ENCODE data around the genes PTPN7, ADIPOR1 and BTG2.

DNA sequence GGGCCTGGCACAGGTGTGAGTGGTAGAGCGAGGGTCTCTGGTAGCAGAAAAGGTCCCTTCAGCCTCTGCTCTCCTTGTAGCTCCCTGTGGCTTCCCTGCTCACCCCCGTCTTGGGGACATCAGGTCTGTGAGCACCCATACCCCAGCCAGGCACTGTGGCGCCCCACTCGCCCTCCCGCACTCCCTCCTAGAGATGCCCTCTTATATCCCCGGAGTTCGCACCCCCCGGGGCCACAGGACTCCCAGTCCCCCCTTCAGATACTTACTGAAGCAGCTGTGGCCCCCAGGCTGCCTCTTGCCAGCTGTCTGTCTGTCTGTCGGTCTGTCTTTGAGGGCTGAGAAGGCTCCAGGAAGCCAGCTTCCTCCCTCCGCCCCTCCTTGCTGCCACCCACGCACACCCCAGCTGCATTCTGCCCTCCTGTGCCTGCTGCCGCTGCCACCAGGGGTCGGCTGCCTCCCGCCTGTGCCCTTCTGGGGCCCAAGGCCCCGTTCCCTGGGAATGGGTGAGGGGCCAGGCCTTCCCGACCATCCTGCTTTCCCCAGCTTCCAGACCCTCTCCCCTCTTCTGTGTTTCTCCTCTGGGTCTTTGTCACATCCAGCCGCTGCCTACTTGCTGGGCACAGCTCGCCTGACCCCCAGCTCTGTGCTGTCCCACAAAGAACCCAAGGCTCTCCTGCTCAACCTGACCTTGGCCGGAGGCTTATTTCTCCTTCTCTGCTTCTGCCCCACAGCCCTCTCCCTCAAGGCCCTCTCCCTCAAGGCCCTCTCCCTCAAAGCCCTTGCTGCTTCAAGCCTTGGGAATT, at the start of gene PTPN7:
Gene PTPN7 (minus strand): TSS at position 324 of the 803 bp plus-strand sequence.
- PRO-cap, 7 experiments, result peak in 1 of 7 experiments; most common minus-strand start position 324 of the sequence (in 1)
- RAMPAGE, long total RNA, 2 experiments, result start-site peak on the minus strand in 2 of 2 experiments, centred at positions 330 to 340 of the sequence, 6 to 10 reads per replicate

DNA sequence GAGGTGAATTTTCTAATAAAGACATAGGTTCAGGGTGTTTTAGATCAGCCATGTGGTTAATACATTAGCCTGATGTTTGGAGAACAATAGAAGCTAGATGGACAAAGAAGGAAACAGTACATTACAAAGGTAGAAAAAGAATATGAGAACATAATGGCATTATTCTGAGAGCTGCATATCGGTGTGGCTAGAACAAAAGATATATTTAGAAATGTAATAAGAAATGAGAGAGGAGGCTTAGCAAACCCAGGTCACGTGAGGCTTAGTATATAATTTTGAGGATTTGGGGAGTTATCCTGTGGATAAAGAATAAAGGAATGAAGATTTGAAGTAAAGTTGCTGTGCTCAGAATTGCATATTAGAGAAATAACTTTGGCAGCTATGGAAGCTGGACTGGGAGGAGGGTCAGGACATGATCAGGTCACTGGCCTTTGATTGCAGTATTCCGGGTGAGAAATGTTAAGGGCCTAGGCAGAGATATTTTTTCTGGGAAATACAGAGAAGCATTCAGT, 164.5 kb downstream of the SYT2 start:
- PRO-cap, 7 experiments, result no peak in any of the 7 experiments
- RAMPAGE, long total RNA, 2 experiments, result no peak in any of the 2 experiments

- PRO-cap, 7 experiments, result no peak in any of the 7 experiments
- RAMPAGE, long total RNA, 2 experiments, result no peak in any of the 2 experiments
Measured at GRCh38 chr1:202552558-202553018, 157.7 kb downstream of the SYT2 start.

GRCh38 chr1:202811827-202812271, 3.6 kb upstream of the KDM5B start:
- PRO-cap, 7 experiments, result no peak in any of the 7 experiments
- RAMPAGE, long total RNA, 2 experiments, result no peak in any of the 2 experiments

GRCh38 chr1:202927471-202927756, 380 bp upstream of the KLHL12 start:
- PRO-cap, 7 experiments, result no peak in any of the 7 experiments
- RAMPAGE, long total RNA, 2 experiments, result no peak in any of the 2 experiments

GRCh38 chr1:202957386-202958680, at the start of gene ADIPOR1:
ADIPOR1 (minus strand) TSS chr1:202958312.
- PRO-cap, 7 experiments, result peak in 7 of 7 experiments; most common plus-strand start chr1:202958494 (in 5); most common minus-strand start chr1:202957984 (in 4)
- RAMPAGE, long total RNA, 2 experiments, result start-site peak on the minus strand in 2 of 2 experiments, at chr1:202958240-202958294 at its widest, 1,803 to 2,208 reads per replicate

DNA sequence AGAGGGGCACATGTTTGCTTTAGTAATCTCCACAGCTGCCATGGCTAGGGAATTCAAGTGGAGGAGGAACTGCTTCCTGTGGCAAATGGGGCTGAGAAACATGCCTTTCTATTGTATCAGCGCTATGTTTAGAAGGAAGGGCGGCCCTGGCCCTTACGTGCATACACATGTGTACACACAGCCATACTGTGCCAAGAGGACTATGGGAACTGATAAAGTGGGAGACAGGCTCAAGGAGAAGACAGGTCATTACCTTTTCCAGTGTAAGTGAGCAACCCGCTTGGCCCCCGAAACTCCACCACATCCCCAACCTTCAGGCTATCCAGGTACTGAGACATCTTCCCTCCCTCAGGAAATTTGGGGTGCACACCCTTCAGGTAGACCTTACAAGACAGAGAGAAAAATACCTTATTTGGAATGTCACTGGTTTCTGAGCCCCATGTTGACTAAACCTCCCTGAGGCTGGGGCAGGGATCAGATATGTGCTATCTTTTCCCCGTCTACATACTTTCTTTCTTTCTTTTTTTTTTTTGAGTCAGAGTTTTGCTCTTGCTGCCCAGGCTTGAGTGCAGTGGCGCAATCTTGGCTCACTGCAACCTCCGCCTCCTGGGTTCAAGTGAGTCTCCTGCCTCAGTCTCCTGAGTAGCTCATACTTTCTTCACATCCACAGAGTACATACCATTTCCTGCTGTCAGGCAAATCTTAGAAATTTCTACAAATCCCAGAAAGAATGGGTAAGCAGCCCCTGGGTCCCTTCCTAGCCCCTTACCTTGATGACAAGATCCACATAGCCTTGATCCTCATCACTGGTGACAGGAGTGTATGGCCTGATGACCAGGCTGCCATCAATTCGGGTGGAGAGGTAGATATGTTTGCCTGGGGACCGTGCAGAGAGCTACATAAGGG, 1.7 kb downstream of the CYB5R1 start:
- PRO-cap, 7 experiments, result no peak in any of the 7 experiments
- RAMPAGE, long total RNA, 2 experiments, result no peak in any of the 2 experiments

DNA sequence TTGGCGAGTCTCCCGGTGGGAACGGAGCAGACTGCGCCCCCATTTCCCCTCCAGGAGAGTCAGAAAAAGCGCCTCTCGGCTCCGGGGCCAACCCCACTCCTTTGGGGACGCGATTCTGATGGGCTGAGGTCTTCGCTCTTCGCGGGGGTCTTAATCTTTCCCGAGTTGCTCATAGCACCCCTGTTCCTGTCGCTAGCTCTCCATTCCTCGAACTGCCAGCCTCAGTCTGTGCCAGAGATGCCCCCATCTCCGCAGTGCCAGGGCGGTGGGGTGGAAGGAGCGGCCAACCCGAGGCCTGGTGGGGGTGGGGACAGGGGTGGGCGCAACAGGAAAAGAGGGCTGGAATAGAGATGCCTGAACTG, 604 bp downstream of the PPFIA4 start:
- PRO-cap, 7 experiments, result no peak in any of the 7 experiments
- RAMPAGE, long total RNA, 2 experiments, result no peak in any of the 2 experiments

DNA sequence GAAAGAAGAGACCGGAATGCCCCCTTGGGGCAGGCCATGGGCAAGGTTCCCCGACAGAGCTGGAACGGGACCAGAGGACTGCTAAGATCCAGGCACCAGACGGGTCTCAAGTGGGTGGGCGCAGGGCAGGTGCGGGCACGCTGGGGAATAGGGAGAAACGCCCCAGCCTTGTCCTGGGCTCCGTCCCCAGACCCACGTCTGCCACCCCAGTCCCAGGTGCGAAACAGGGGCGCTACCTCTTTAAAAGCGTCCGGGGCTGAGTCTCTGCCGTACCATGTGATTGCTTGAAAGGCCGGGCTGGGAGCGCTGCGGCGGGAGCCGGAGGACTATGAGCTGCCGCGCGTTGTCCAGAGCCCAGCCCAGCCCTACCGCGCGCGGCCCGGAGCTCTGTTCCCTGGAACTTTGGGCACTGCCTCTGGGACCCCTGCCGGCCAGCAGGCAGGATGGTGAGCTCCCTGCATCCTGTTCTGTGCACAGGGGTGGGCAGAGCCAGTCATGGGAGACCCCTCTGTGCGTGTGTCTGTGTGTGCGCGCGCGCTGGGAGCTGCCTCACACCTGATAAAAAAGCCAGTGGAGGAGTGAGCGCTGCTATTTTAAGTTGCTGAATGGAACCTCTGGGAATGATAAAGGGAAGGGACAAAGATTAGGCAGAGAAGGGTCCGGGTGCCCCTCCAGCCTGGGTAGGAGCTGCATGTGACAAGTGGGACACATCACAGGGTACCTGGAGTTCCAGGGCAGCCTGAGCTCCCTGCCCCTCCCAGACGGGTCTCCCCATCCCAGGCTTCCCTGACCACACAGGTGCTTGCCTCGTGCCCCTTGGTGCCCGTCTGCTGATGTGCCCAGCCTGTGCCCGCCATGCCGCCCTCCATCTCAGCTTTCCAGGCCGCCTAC, 706 bp downstream of the ADORA1 start:
- PRO-cap, 7 experiments, result peak in 1 of 7 experiments; most common plus-strand start position 287 of the sequence (in 1); most common minus-strand start position 212 of the sequence (in 1)
- RAMPAGE, long total RNA, 2 experiments, result start-site peak on the plus strand in 1 of 2 experiments, centred at position 302 of the sequence, 9 reads per replicate

DNA sequence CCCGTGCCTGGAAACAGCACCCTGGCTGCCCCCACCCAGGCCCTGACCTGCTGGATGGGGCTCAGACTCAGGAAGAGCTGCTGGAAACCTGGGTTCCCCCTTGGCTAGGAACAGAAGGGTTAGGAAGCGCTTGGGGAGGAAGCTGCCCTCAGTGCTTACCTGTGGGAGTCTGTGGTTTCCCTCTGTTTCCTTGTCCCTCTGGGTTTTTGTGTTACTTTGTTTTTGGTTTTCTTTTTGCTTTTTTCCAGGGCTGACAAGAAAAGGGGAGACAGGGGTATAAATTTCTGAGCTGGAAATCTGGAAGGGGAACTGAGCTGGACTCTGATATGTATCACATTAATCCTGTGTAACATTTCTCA, 28.0 kb upstream of the BTG2 start:
- PRO-cap, 7 experiments, result peak in 4 of 7 experiments; most common plus-strand start position 113 of the sequence (in 3)
- RAMPAGE, long total RNA, 2 experiments, result no peak in any of the 2 experiments

GRCh38 chr1:203289120-203290167, 15.9 kb upstream of the BTG2 start:
- PRO-cap, 7 experiments, result peak in 7 of 7 experiments; most common plus-strand start chr1:203289416 (in 7); most common minus-strand start chr1:203289597 (in 1)
- RAMPAGE, long total RNA, 2 experiments, result no peak in any of the 2 experiments

- PRO-cap, 7 experiments, result peak in 7 of 7 experiments; most common plus-strand start chr1:203305519 (in 7)
- RAMPAGE, long total RNA, 2 experiments, result start-site peak on the plus strand in 2 of 2 experiments, at chr1:203305514-203305657 at its widest, 76 to 1,012 reads per replicate
Measured at GRCh38 chr1:203305434-203305863, at the start of gene BTG2. BTG2 (plus strand) TSS chr1:203305519.

DNA sequence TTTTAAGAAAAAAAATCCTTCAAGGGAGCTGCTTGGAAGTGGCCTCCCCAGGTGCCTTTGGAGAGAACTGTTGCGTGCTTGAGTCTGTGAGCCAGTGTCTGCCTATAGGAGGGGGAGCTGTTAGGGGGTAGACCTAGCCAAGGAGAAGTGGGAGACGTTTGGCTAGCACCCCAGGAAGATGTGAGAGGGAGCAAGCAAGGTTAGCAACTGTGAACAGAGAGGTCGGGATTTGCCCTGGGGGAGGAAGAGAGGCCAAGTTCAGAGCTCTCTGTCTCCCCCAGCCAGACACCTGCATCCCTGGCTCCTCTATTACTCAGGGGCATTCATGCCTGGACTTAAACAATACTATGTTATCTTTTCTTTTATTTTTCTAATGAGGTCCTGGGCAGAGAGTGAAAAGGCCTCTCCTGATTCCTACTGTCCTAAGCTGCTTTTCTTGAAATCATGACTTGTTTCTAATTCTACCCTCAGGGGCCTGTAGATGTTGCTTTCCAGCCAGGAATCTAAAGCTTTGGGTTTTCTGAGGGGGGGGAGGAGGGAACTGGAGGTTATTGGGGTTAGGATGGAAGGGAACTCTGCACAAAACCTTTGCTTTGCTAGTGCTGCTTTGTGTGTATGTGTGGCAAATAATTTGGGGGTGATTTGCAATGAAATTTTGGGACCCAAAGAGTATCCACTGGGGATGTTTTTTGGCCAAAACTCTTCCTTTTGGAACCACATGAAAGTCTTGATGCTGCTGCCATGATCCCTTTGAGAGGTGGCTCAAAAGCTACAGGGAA, 2.5 kb downstream of the BTG2 start:
- PRO-cap, 7 experiments, result no peak in any of the 7 experiments
- RAMPAGE, long total RNA, 2 experiments, result no peak in any of the 2 experiments

- PRO-cap, 7 experiments, result no peak in any of the 7 experiments
- RAMPAGE, long total RNA, 2 experiments, result no peak in any of the 2 experiments
Measured at GRCh38 chr1:203324567-203324941, 19.2 kb downstream of the BTG2 start.

GRCh38 chr1:203353457-203353828, 2.5 kb upstream of the FMOD start:
- PRO-cap, 7 experiments, result no peak in any of the 7 experiments
- RAMPAGE, long total RNA, 2 experiments, result no peak in any of the 2 experiments

GRCh38 chr1:203369179-203369559, 18.2 kb upstream of the FMOD start:
- PRO-cap, 7 experiments, result peak in 4 of 7 experiments; most common plus-strand start chr1:203369444 (in 4); most common minus-strand start chr1:203369415 (in 1)
- RAMPAGE, long total RNA, 2 experiments, result no peak in any of the 2 experiments

DNA sequence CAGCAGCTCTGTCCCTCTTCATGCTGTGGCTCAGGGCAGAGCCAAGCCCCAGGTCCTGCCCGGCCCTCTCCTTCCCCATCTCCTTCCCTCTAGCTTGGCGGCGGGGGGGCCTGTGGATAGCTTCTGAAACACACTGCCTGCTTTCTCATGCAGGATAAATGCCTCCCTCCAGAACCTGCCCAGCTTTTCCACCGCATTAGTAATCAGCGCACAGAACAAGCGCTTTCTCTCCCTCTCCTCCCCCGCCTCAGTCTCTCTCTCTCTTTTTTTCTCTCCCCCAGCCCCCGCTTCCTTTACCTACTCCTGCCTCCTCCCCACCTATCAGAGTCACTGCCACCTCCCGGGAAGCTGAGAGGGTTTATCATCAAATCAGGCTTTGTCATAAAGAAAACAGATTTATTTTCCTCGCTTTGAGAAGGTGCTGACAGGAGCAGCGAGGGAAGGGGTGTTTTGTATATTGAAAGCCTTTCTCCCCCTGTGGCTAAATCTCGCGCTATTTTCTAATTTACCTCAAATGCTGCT, 20.1 kb downstream of the OPTC start:
- PRO-cap, 7 experiments, result no peak in any of the 7 experiments
- RAMPAGE, long total RNA, 2 experiments, result no peak in any of the 2 experiments

DNA sequence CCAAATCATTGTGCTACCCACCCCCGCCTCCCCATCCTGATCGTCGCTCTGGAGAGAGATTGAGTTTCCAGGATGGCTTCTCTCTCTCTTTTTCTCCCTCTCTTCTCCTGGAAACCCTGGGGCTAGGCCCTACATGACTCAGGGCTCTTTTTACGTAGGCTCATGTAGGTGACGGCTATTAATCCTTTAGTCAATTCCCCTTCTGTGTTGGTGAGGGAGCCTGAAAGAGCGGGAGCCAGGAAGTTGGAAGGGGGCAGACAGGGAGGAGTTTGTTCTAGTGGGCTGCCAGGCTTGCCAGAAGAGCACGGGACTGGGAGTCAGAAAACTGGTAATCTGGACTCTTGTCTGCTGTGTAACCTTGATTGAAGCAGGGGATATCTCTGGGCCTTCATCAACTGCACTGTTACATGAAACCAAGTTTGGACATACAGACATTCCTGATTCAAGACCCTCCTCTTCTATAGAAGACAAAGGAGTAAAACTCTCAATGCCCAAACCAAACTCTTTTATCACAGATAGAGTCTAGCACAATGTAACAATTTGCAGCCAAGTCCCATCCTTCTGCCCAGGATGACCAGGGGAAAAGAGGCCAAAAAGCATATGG, 9.8 kb downstream of the ATP2B4 start:
- PRO-cap, 7 experiments, result no peak in any of the 7 experiments
- RAMPAGE, long total RNA, 2 experiments, result no peak in any of the 2 experiments

- PRO-cap, 7 experiments, result peak in 2 of 7 experiments; most common plus-strand start chr1:203650703 (in 1); most common minus-strand start chr1:203650594 (in 1)
- RAMPAGE, long total RNA, 2 experiments, result no peak in any of the 2 experiments
Measured at GRCh38 chr1:203649791-203650993, 23.6 kb downstream of the ATP2B4 start.

DNA sequence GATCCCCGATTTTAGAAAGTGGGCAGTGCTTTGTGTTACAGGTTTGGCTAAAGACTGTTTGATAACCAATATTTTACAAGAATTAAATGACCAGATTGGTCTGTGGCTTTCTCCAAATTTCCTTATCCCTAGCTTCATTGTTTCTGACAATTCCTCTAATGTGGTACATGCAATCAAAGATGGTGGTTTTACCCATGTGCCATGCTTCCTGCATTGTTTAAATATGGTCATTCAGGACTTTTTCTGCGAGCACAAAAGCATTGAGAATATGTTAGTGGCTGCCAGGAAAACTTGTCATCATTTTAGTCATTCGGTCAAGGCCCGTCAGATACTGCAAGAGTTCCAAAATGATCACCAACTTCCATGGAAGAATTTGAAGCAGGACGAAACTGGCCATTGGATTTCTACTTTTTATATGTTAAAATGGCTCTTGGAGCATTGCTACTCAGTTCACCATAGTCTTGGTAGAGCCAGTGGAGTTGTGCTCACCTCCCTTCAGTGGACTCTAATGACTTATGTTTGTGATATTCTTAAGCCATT, 3.7 kb downstream of the ZBED6 start:
- PRO-cap, 7 experiments, result no peak in any of the 7 experiments
- RAMPAGE, long total RNA, 2 experiments, result no peak in any of the 2 experiments